GM23248 (cell line): ENCODE measurements around a stretch of chr17.

- RAMPAGE, long total RNA: no peak
Observed at GRCh38 chr17:57982491-57983581, 5.2 kb downstream of the VEZF1 start.

GRCh38 chr17:58278330-58279509 lies 2.0 kb downstream of the MPO start:
- RAMPAGE, long total RNA: no peak

DNA sequence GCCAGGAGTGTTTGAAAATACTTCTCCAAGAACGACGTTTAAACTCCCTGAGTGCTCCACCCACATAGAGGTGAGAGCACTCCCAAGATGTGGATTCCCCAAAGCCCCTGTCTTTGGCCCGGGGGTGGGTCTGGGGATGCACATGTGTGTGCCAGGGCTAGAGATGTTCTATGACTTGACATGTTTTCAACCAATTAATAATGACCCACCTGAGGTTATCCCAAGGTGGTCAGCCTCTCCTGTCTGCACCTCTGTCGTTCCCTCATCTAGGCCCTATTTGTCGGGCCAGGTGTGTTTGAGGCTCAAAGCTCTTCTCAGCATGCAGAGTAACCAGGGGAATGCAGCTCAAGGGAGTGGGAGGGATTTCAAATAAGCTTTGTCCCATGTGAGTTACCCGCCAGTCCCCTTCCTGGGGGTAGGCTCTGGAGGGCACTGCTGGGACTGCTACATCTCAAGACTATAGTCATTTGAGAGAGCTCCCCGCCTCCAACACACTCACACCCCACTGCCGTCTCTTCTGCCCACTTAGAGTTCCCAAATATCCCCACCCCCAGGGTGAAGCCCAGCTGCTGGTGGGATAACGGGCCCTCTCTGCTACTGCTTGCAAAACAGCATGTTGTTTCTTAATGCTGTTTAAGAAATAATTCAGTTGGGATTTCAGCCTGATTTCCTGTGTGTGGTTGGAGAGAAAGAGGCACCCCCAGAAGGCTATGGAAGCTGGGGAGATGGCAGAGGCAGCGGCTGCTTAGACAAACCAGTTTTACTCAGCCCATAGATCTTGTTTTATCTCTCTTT lies 3.8 kb upstream of the MPO start:
- RAMPAGE, long total RNA: no peak

- RAMPAGE, long total RNA: no peak
Observed at GRCh38 chr17:58311337-58312117, 17.1 kb downstream of the TSPOAP1 start.

GRCh38 chr17:58313970-58314665 lies 14.5 kb downstream of the TSPOAP1 start:
- RAMPAGE, long total RNA: no peak

DNA sequence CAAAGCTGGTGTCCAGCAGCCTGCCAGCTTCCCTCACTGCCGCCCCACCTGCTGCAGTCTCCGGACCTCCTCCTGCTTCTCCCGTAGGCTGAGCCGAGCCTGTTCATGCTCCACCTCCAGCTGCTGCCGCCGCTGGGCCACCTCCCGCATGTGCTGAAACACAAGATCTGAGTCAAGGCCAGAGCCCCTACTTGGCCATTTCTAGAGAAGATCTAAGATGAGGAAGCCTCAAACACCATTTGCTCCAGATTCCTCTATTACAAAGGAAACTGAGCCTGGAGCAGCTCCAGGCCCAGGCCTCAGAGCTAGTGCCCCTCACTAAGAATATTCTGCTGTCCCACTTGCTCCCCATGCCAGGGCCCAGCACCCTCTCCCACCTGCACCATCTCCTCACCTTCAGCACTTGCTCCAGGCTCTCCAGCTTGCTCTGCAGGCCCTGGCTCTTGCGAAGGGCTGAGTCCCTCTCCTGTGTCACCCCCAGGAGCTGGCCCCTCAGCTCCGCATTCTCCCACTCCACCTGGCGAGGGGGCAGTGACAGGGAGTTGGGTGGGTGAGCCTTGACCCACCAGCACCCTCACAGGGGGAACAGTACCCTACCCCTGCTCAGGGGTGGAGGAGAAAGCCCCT lies 6.2 kb downstream of the TSPOAP1 start:
- RAMPAGE, long total RNA: no peak

DNA sequence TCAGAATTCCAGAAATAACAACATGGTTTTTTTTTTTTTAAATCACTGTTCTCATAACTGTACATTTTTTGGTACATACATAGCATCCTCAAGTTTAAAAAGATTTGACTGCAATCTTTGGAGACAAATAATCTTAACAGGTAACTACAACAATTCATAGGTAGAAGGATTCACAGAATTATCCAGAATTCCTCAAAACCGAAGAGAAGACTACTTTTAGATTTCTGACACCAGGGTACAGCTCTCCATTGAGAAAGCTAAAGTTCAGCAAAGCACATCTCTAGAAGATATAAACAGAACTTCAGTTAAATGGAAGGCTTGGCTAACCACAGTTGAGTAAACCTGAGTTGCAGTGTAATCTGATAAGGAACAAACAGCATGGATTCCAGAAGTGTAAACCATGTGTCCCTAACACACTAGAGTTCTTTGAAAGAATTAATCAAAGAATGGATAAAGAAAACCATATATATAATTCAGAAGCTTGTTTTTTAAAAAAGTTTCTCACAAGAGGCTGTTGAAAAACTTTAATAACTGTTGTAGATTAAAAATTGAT lies 4.5 kb downstream of the RNF43 start:
- RAMPAGE, long total RNA: no peak

DNA sequence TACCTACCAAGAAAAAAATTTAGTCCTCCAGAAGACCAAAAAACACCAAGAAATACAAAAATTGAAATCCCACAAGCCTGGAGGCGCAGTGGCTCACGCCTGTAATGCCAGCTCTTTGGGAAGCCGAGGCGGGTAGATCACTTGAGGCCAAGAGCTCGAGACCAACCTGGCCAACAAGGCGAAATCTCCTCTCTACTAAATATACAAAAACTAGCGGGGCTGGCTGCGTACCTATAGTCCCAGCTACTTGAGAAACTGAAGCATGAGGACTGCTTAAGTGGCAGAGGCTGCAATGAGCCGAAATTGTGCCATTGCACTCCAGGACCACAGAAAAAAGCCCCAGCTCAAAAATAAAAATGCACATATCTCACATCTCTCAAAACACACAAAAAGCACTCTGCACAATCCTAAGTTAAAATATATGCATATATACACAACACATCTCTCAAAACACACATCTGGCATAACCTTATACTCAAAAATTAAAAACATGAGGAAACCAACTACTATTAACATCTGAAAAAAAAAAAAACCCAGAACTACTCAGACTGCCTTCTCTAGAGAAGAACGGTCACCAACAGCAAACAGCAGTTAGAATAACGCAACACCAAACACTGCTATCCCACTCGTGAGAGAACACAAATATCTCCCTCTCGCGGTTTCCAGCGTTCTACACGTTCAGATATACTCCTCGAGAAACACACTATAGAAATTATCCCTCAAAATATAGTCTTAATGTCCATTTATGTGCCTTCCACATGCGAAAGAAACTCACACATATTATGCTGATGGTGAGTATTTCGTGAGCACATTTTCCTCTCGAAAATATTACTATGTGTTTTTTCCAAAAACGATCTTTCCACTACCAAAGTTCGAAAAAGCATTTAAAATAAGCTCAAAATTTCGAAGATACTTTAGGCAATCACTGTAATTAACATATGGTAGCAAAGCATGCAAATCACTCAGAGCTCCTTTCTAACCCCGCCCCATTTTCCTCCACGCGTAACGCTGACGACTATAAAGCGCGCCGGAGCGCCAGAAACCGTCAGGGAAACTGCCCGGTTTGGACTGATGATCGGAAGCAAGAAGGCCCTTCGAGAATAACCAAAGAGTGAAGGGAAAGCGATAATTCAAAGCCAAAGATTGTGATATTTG lies 60.4 kb downstream of the IGBP1C start:
- RAMPAGE, long total RNA: no peak

- RAMPAGE, long total RNA: no peak
Observed at GRCh38 chr17:59287612-59287831, 43.9 kb upstream of the YPEL2 start.

GRCh38 chr17:59332109-59333354 lies 1.1 kb downstream of the YPEL2 start:
- RAMPAGE, long total RNA: no peak

DNA sequence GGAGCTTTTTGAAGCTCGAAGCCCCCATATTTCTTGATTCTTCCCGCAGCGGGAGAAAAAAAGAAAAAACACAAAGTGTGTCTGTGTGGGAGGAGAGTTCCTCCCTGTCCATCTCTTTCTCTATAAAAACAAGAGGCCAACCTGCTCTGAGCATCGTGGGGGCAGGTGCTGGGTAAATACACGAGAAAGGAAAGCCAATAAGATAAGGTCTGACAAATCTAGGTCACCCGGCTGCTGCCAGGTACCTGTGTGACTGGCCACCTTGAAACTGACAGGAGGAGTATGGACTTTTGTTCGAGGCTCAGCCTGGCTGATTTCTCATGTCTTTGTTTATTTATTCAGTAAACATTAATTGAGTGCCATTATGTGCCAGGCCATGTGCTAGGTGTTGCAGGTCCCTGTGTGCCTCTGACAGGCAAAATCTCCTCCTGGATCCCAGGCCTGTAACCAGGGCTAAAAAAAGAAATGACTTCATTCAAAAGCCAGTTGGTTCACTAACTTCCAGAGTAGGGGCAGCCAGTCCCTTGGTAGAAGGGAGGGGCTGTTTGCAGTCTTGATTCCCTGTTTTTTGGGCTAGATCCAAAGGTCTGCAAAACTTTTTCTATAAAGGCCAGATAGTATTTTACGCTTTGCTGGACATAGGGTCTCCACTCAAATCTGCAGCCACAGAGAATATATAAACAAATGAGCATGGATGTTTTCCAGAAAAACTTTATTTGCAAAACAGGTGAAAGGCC lies 35.5 kb downstream of the YPEL2 start:
- RAMPAGE, long total RNA: no peak

DNA sequence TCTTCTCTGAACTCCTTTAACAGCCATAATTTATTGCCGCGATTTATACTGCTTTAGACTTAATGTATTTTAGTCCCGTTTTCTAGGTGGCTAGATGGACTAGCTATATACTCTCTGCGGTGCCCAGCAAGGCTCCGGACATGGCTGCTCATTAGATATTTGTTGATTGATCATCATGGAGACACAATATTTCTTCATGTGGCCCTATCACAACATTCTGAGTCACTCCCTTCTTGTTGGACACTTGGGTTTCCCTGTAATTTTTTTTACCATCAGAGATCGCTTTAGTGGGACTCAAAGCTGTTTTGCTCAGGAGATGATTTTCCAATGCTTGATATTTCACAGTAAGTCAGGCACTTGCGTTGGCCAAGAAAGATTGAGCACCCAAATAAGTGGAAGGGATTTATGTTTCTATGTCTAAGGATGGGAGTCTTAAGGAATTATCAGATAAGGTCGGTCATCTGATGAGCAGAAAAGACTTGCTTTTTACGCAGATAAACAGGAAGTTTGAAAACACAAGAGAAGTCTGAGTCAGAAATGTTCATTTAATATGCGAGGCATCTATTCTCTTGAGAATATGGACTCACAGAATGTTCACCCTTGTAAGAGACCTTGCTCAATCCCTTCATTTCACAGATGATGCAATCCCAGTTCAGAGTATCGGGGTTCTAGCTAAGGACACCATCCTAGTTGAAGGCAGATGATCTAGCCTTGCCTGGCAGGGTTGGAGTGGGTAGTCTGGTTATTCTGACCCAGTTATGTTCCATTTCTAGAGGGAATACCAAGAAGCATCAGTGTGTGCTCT lies 42.2 kb downstream of the YPEL2 start:
- RAMPAGE, long total RNA: no peak

DNA sequence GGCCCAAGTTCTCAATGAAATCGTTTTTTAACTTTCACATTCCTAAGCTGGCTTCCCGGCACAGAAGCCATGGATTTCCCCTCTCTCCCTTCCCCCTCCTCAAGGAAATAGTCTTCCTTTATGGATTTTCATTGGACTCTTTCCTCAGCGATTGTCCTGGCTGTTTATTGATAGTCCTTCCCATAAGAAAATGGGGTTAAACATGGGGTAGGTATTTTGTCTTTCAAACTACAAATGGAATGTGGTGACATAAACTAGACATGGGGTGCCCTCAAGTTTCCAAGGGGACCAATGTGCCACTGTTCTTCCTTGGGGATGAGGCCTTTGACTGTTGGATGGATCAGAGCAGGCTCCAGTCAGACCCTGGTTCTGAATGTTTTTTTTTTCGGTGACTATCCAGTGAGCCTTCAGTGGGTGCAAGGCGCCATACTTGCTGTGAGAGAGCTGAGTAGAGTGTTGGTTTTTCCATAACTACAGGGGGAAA lies 67.7 kb downstream of the YPEL2 start:
- RAMPAGE, long total RNA: no peak

DNA sequence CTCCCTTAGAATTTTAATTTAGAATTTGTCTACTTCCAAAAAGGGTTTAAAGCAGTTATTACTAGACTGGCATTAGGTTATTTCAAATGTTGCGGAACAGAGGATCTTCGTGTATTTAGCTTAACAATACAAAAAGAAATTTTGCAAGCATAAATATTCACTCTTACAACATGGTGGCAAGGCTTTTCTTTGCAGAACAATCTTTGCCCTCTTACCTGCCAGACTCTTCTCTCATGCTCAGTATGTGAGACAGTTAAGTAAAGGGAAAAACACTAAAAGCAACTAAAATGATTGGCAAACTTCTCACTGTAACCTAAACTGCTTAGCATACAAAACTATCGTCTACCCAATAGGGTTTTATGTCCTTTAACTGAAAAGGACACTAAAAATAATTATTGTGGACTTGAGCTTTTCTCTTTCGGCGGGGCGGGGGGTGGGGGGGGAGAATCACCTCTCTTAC lies 1.6 kb upstream of the CLTC start:
- RAMPAGE, long total RNA: no peak

DNA sequence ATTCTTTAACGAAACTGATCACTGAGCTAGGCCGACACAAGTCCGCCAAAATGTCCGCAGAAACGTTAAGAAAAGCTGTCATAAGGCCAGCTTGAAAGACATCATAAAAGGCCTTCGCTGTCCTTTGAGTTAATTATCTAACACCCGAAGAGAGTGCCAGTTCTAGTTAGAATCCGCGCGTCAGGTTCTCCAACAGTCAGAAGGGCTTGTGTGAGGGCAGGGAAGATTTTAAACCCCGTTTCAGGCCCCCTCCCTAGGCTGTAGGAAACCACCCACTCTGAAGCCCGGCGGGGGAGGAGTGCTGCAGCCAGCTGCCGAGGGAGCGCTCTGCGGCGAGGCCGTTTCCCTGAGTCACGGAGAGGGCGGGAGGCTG lies 700 bp upstream of the CLTC start:
- RAMPAGE, long total RNA: no peak

DNA sequence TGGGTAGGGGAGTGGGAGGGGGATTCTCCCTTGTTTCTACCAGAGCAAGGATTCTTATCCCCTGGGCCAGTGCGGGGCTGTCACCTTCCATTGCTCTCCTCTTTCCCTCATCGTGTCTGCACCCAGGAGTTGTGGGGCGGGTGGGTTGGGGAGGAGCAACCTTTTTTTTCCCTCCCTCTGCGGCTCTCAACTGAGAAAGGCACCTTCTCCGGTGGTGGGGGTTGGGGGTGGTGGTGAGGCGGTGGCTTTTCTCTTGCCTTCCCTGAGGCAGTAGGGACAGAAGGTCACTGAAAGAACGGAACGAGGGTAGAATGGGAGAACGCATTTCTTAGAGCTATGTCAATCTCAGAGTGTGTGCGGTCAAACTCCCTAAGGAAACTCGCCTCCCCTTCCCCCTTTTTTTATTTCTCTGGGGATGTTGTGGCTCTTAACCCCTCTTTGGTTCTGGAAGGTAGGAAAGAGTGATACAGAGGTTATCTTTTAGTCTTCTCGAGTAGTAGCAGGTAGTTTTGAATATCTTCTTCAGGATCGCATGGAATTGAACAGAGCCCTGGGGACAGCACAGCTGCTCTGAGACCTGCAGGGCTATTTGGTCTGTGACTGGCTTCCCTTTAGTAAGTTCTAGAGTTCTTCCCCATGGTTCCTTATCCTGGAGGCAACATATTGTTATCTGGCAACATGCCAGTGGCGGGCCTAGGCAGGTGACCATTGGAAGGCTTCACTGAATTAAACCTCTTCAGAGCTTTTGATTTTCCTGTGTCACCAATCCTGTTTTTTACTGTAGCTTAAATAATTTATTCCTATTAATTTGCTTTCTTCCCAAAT lies 1.0 kb downstream of the CLTC start:
- RAMPAGE, long total RNA: no peak

DNA sequence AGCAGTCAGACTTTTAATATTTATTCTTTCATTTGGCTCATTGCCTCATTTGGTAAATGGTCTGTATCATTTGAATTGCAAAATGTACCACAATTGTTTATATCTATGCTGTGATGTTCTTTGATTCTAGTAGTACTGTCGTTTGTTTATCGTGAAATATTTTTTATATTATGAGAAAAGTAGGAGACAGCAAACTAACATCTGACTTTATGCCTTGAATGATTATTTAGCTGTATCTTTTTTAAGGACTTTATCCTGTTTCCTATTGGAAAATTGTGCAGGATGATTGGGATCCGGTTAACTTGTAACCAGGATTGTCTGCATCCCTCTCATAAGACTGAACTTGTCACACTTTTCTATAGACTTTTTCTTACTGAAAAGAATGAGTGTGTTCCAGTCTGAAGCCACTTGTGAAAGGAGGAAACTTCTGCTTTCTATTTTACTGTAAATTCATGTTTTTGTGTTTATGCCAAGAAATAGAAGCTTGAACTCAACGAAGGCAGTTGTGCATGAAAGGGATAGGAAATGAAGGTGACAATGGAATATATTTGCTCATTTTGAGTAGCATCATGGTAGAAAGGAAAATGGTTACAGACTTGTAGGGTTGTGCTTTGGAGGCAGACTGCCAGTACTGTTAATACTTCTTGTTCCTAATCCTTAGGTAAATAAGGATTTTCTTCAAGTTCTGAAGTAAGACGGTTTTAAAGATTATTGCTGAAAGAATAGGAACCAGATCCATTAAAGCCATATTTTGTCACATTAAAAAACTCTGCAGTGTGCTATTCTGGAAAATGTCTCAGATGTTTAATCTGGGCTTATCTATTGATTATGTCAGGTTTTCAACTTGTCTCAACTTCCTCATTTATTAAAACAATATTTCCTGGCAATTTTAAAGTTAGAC lies 8.0 kb downstream of the CLTC start:
- RAMPAGE, long total RNA: no peak

- RAMPAGE, long total RNA: no peak
Observed at GRCh38 chr17:59753472-59753989, 46.1 kb downstream of the VMP1 start.

GRCh38 chr17:59786002-59786452 lies 78.6 kb downstream of the VMP1 start:
- RAMPAGE, long total RNA: no peak

- RAMPAGE, long total RNA: no peak
Observed at GRCh38 chr17:59790825-59791417, 83.5 kb downstream of the VMP1 start.